Hair follicle dermal papilla cell (primary cell): ENCODE data around the genes LZTFL1 and CCR9.

DNA sequence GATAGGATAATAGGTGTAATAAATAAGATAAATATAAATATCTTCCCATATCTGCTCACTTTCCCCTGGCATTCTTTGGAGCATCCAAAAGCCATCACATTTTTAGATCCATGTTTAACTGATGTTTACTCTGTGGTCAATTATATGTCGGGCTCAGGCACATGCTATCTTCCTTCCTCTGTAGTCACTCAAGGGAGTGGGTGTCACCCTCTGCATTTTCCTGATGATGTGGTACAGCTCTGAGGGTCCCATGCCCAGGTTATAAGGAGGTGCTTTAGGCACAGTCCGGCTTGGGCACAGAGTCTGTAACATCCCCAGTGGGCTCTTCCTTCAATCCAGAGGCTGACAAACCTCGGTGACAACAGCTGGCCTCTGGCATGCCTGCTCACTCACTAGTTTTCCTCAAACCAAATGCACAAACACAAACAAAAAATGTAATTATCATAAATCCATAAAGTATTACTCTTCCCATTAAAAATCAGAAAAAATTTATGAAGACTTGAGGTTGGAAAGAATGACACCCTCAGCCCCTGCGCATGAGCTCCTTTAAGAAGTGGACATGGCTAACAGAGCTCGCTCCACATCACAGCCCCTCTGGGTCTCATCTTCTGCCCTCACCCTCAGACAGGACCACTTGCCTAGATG is 115.5 kb downstream of the SNRK start:
- CAGE, long polyA plus RNA, result no peak

GRCh38 chr3:43759107-43759703 is 68.5 kb downstream of the ABHD5 start:
- CAGE, long polyA plus RNA, result no peak

GRCh38 chr3:43770327-43771369 is 79.9 kb downstream of the ABHD5 start:
- CAGE, long polyA plus RNA, result no peak

GRCh38 chr3:44339438-44339990 is 948 bp downstream of the TCAIM start:
- CAGE, long polyA plus RNA, result no peak

DNA sequence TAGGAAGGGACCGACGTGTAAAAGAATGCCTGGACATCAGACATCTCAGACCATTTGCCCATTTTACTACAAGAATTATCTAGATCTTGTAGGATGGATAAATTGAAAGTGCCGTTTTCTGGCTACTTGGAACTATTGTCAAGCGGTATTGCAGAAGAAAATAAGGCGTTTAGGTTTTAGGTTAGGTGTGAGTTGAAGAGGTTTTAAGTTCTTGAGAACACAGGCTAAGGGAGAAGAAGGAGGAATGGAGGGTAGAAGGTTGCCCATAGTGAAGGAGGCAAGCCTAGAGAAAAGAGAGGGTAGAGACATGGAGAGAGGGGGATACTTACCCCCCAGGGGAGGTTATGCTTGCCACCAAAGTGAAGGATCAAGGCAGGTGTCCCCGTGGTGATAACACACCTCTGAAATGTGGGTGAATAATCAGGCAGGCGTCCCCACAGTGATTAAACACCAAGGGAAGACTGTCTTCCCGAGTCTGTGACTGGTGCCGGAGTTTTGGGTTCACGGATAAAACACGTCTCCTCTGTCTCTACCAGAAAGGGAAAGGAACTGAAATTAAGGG is 10.7 kb downstream of the TCAIM start:
- CAGE, long polyA plus RNA, result no peak

DNA sequence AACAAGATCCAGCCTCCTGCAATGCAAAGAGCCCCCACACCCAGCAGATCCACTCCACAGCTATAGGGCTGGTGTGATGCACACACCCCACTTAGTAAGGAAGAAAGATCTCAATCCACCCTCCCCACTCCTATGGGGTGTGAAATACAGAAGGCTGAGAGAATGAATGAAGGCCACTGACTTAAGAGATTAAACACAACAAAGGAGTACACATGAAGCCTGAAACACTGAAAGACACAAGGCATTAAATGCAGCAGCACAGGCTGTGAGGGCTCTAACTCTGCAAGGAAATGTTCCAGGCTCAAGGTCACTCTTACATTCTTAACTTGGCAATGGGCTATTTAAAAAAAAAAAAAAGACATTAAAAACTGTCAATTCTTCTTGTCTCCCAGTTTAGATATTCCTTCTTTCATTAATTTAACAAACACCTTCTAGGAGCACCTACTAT is 32.2 kb upstream of the ZNF445 start:
- CAGE, long polyA plus RNA, result no peak

DNA sequence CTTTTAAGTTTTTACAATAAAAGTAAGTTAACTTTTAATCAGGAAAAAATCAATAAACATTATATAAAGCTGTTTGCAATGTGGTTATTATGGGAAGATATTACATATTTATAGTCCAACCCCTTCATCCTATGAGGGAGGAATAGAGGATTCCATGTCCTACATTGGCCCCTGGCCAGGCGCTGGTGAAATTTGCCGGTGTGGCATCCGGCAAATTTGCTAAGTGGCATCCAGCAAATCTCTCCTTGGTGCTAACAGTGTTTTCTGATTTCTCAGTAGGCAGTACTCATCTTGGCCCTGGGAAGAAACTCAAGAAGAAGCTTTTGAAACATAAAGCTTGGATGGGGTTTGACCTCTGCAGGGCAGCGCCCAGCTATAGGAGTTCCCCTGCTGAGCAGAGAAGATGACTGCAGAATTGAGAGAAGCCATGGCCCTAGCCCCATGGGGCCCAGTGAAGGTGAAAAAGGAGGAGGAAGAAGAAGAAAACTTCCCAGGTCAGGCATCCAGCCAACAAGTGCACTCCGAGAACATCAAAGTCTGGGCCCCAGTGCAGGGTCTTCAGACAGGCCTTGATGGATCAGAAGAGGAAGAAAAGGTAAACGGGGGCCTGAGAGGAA is 2.2 kb downstream of the ZNF35 start:
- CAGE, long polyA plus RNA, result no peak

DNA sequence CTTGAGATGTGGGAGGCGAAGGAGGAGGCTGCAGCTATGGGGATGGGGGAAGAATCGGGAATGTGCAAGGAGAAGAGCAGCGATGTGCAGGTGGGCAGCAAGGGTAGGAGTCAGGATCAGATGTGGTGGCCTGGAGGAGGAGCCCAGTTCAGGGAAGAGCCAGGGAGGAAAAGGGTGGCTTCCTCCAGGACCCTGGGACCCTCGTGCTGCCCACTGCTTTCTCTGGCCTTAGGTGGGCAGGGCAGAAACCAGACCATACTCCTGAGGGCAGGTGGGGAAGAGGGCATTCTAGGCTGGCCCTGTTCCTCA is 21.3 kb downstream of the ZNF35 start:
- CAGE, long polyA plus RNA, result no peak

DNA sequence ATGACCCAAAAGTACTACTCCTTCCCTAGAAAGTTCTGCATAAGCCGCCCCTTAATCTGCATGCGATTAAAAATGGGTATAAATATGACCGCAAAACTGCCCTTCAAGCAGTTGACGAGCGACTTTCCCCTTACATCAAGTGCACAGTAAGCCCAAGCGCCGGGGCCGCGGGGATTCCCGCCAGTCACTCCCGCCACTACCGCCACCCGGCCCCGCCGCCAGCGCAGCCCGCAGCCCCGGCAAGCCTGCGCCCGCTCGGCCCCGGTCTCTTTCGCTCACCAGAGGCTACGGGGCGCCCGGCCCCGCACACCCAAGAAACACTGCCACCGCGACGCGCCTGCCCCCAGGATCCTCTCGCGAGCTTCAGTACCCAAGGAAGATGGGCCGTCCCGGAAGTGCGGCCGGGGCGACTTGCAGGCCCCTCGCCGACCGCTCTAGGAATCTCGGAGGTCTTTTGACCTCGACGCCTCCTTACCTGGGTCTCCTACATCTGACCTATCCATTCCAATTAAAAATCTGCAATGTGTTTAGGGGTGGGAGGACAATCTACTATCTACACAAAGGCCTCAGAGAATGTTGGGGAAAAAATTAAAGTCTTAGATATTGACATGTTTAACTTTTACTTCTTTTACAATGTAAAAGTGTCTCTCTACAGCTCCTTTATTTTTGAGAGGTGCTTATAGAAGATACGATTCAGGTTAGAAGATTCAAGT is 27.0 kb upstream of the ZNF502 start:
- CAGE, long polyA plus RNA, result no peak

GRCh38 chr3:45092061-45092664 is 54.0 kb downstream of the CDCP1 start:
- CAGE, long polyA plus RNA, result no peak

GRCh38 chr3:45095265-45095626 is 50.9 kb downstream of the CDCP1 start:
- CAGE, long polyA plus RNA, result no peak

- CAGE, long polyA plus RNA, result no peak
These were observed 33.2 kb downstream of the CDCP1 start for GRCh38 chr3:45112828-45113453.

DNA sequence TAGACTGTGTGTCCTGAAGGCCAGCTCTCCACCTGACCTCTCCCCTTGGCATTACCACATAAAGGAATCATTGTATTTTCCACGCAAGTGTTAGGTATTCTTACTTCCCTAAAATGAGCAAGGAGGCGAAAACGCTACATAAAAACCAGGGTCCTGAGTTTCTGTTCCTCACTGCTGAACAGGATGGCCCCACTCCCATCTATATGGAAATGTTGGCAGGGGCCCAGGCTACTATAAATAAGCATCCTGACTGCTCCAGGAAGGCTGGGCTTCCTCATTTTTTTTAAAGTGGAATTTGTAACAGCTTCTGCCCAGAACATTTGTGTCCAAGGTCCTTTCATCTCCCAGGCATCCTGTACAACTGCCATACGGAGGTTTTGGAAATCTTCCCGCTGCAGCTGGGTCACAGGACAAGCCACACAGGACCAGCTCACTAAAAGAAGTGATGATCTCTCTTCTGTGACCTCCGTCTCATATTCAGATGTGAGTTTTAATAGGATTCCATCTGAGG is 56.5 kb upstream of the LIMD1 start:
- CAGE, long polyA plus RNA, result no peak

DNA sequence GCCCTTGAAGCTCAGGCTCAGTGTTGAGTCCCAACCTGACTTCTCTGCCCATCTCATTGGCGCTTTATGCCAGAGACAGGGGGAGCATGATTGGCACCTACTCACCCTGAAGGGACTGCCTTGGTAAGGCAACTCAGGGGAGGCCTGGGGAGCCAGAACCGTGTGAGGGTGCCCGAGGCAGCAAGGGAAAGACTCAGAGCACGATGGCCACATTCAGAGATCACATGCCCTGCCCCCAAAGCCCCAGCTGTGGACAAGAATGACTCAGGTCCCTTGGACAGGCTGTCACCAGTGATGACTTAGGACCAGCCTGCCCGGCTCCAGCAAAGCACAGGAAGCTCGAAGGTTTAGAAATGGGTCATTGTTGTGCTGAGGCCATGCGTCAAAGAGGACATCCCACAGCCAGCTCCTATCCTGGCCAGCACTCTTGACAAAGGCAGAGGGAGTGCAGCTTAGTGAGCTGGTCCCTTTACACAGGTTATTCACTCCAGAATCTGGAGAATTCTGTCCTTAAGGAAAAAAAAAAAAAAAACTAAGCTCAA is 49.0 kb upstream of the LIMD1 start:
- CAGE, long polyA plus RNA, result no peak

GRCh38 chr3:45592835-45593609 is 1.5 kb upstream of the LIMD1 start:
- CAGE, long polyA plus RNA, result no peak

GRCh38 chr3:45607714-45608115 is 13.2 kb downstream of the LIMD1 start:
- CAGE, long polyA plus RNA, result no peak

DNA sequence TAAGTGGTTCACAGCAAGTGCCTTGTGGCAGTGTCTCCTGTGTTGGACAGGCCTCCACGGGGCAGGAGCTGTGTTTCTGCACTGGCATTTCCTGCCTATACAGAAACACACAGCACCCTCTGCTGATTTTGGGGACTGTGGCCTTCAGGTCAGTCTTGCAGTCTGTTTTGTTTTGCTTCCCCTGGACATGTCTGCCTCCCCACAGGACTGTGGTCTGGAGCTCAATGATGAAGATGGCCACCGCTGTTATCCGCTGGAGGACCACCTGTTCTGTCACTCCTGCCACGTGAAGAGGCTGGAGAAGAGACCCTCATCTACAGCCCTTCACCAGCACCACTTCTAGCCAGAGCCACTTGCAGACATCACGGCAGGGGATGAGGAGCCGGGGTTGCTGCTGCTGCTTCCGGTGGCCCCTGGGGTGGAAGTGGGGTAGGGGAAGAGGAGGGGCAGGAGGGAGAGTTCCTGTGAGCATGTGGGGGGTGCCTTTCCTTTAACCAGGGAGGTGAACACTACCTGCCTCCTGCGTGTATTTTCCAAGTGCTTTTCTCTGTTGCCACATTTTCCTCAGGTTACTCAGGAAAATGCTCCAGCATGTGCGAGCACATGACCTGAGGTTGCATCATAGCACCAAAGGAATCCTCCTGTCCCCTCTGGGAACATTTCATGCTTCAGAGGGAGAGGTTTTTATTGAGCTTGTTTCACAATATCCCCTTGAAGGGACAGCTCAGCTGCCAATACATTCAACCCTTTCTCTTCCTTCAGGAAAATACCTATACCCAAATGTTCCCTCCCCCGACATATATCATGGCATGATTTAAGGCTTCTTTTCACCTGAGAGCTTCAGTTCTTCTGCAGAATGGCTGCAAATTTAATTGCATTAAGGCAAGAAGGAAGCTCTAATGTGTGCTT is 12.2 kb upstream of the SACM1L start:
- CAGE, long polyA plus RNA, result no peak

DNA sequence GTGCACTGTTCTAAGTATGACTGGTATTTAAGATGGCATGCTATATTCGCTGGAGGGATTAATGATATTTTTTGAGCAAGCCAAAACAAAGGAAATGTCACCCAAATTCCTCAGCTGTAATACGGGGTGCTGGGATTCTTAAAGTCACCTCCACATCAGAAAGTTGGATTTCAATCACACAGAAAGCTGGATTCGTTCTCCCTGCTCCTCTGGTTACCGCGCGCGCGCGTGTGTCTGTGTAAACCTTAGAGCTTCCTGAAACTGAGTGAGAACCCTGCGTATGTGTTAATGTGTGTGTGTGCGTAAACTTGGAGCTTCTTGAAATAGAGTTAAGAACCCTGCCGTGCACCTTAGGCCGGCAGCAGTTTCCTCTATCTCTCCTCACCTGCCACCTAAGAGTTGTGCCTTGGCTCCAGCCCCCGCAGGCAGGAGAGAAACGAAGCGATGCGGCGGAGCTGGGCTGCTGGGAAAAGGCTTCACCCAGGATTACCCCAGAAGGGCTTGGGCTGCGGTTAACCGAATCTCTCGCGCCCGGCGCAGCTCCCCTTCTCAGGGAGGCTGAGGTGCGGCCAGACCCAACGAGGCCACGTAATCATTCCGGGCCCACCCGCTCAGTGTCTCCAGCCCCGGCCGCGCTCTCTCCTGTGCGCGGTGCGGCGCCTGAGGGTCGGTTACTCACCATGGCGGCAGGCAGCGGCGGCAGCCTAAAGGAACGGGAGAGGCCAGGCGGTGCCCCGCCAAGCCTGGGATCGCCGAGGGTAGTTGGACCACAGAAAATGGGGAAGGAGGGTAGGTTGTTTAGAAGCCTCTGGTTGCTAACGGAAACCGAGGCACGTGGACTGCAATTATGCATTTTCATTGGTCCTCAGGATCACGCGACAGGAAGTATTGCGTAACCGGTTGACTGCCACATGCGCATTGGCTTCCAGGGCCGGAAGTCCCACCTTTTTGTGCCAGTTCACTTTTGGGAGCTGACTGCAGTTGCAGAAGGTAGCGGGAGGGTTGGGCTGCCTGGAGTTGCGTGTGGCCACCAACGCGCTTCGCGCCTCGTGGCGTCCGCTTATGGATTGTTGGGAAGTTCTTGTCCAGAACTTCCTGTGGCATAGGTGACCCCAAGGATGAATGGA is at the start of gene LZTFL1:
LZTFL1 (minus strand) TSS at position 810 of the 1,127 bp plus-strand sequence.
- CAGE, long polyA plus RNA, result no peak

GRCh38 chr3:45886001-45886798 is at the start of gene CCR9:
CCR9 (plus strand) TSS chr3:45886543.
- CAGE, long polyA plus RNA, result no peak

- CAGE, long polyA plus RNA, result no peak
These were observed 21.6 kb downstream of the CXCR6 start for GRCh38 chr3:45964770-45965271.